Kidney epithelial cell (primary cell): ENCODE data around the genes HSD17B1, COASY and AOC3.

GRCh38 chr17:42288614-42288933, 276 bp downstream of the STAT5A start:
- RAMPAGE, long total RNA: no peak
- RRBS: 2% methylated on average over 9 of the region's 32 CpGs

GRCh38 chr17:42294190-42295088, 6.1 kb downstream of the STAT5A start:
- RAMPAGE, long total RNA: no peak
- RRBS: no CpG with 5 or more reads among the region's 9 CpGs

- RAMPAGE, long total RNA: no peak
- RRBS: no CpG with 5 or more reads among the region's 3 CpGs
These were observed 14.1 kb downstream of the STAT5A start for GRCh38 chr17:42302481-42302680.

DNA sequence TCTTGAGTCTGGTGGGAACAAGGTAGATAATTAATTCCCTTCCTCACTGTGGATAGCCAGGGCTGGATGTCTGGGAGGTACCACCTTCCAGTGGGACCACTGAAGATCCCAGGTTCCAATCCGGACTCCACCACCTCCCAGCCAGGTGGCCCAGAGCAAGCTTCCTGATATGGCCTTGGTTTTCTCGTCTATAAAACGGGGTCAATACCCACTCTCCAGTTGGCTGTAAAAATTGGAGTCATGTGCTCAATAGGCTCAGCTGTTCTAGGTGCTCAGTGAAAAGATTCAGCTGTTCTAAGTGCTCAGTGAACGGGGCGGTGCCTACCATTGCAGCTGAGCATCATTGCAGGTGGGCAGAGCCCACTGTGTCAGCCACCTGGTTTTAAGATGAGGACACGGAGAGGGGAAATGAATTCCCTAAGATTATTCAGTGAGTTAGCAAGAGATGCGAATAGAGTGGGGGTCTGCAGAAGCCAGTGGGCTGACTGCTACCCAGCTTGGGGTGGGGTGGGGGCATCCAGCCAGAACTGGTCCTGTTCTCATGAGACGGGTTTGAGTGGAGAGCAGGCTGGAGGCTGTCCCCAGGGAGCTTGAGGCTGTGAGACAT, 21.7 kb downstream of the STAT5A start:
- RAMPAGE, long total RNA: no peak
- RRBS: no CpG with 5 or more reads among the region's 8 CpGs

DNA sequence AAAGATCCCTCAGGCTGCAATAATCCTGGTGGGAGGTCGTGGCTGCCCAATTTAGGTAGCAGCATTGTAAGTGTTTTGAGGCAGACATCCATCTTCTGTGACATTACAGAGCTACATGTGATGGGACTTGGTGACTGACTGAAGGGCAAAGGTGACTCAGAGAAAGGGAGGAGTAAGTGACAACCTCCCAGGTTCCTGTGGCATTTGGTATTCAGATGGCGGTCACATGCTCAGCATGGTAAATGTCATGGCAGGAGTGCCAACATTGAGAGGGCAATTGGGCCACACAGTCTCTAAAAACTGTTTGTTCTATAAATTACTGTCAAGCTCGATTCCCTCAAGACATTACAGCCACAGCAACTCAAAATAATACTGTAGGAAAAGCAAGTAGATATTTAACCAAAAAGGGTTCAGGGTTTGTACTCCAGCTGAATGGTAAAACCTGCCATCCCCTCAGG, 26.4 kb downstream of the STAT3 start:
- RAMPAGE, long total RNA: no peak
- RRBS: no CpG with 5 or more reads among the region's 3 CpGs

GRCh38 chr17:42363582-42364205, 24.5 kb downstream of the STAT3 start:
- RAMPAGE, long total RNA: no peak
- RRBS: no CpG with 5 or more reads among the region's 7 CpGs

GRCh38 chr17:42405024-42405501, 16.8 kb upstream of the STAT3 start:
- RAMPAGE, long total RNA: no peak
- RRBS: no CpG with 5 or more reads among the region's 40 CpGs

- RAMPAGE, long total RNA: no peak
- RRBS: no CpG with 5 or more reads among the region's 10 CpGs
These were observed 26.8 kb upstream of the NAGLU start for GRCh38 chr17:42508952-42509906.

GRCh38 chr17:42552826-42553159, at the start of gene HSD17B1:
Gene HSD17B1 (plus strand): TSS chr17:42552923.
- RAMPAGE, long total RNA: no peak
- RRBS: no CpG with 5 or more reads among the region's 13 CpGs

DNA sequence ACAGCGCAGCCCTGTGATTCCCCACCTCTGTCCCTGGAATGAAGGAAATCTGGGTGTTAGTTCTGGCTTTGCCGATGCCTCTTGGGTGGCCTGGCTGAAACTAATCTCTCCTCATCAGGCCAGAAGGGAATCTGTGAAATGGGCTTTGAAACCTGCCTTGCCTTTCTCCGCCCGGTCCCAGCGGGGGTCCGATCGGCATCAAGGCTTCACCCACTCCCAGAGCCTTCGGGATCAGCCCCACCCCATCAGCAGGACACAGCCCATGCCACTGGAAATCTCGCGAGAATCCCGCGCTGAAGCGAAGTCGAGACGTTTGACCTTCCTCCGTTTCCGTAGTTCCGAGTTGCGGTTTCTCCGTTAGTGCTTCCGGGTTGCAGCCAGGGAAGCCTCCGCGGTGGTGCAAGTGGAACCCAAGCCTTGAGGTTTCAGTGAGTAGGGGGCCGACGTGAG, at the start of gene COASY:
TSS of gene COASY (plus strand) at position 357 of the 450 bp plus-strand sequence.
- RAMPAGE, long total RNA: start-site peak on the plus strand centred at position 368 of the sequence, 27 bp wide, 98 and 158 reads in 2 replicates
- RRBS: no CpG with 5 or more reads among the region's 25 CpGs

- RAMPAGE, long total RNA: no peak
- RRBS: no CpG with 5 or more reads among the region's 8 CpGs
These were observed 3.7 kb downstream of the PSMC3IP start for GRCh38 chr17:42573769-42574294.

DNA sequence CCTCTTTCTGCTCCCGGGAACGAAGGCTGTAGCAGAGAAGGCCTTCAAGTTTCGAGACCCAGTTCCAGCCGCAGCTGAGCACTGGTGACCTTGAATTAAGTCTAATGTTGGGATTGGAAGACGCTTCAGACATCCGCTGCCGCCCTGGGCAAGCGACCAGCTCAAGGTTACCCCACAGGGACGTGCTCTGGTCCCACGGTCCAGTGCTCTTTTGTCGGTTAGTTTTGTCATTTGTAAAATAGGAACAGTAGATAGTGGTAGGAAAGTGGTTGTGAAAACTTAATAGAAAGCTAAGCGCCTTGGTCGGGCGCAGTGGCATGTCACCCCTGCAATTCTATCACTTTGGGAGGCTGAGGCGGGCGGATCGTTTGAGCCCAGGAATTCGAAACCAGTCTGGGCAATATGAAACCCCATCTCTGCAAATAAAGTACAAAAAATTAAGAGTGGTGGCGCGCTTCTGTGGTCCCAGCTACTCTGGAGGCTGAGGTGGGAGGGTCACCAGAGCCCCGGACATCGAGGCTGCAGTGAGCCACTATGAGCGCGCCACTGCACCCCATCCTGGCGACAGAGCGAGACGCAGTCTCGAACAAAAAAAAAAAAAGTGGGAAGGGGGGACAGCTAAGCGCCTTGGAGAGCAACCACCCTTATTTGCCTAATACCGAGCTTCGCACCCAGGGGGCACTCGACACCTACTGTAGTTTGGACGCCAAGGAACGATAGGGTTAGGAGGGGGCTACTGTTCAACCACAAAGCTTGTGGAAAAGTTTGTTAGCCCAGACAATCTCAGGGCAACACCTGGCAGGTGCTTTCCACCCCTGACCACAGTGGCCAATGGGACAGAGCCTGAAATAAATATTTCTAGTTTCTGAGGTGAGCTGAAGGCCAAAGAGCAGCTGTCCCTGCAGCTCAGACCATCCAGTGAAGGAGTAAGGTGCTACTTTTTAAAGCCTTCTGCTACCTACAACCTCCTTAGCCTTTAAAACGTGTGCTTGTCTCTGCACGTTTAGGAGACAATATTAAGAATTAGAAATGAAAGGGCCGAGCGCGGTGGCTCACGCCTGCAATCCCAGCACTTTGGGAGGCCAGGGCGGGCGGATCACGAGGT, 749 bp upstream of the PSMC3IP start:
- RAMPAGE, long total RNA: no peak
- RRBS: no CpG with 5 or more reads among the region's 43 CpGs

DNA sequence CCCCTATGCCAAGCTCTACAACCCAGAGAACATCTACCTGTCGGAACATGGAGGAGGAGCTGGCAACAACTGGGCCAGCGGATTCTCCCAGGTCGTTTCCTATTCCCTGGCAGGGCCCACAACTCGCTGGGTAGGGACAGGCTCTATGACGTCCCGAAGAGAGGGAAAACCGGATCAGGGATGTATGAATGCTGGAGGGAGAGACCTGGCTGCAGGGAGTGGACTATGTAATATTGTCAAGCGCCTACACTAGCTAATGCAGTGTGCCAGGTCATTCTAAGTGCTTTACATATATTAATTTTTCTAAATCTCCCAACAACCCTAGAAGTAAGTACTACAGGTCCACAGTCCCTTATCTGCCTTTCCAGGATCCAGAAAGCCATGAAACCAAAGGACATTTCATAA, 1.0 kb downstream of the TUBG1 start:
- RAMPAGE, long total RNA: no peak
- RRBS: no CpG with 5 or more reads among the region's 8 CpGs

GRCh38 chr17:42653311-42654252, 5.5 kb upstream of the TUBG2 start:
- RAMPAGE, long total RNA: no peak
- RRBS: 70% methylated on average over 3 of the region's 44 CpGs

GRCh38 chr17:42679496-42680399, 1.9 kb downstream of the CCR10 start:
- RAMPAGE, long total RNA: no peak
- RRBS: 6% methylated on average over 10 of the region's 81 CpGs

- RAMPAGE, long total RNA: no peak
- RRBS: no CpG with 5 or more reads among the region's 11 CpGs
These were observed 17.4 kb downstream of the CNTNAP1 start for GRCh38 chr17:42699598-42700246.

DNA sequence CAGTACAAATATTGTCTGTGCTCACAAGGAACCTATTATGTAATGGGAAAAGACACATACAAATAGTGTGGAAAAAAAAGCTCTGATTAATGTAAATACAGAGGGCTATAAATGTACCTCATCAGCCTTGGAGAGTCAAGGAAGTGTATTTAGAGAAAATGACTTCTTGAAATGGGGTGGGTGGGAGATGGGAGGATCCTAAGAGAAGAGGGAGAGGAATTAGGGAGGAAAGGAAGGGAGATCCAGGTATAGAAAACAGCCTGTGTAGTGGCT, 6.5 kb downstream of the CNTD1 start:
- RAMPAGE, long total RNA: no peak

- RAMPAGE, long total RNA: no peak
- RRBS: 1% methylated on average over 7 of the region's 11 CpGs
These were observed 480 bp downstream of the PSME3 start for GRCh38 chr17:42833811-42833943.

- RAMPAGE, long total RNA: no peak
- RRBS: no CpG with 5 or more reads among the region's 15 CpGs
These were observed 2.0 kb downstream of the AOC2 start for GRCh38 chr17:42846026-42847226.

DNA sequence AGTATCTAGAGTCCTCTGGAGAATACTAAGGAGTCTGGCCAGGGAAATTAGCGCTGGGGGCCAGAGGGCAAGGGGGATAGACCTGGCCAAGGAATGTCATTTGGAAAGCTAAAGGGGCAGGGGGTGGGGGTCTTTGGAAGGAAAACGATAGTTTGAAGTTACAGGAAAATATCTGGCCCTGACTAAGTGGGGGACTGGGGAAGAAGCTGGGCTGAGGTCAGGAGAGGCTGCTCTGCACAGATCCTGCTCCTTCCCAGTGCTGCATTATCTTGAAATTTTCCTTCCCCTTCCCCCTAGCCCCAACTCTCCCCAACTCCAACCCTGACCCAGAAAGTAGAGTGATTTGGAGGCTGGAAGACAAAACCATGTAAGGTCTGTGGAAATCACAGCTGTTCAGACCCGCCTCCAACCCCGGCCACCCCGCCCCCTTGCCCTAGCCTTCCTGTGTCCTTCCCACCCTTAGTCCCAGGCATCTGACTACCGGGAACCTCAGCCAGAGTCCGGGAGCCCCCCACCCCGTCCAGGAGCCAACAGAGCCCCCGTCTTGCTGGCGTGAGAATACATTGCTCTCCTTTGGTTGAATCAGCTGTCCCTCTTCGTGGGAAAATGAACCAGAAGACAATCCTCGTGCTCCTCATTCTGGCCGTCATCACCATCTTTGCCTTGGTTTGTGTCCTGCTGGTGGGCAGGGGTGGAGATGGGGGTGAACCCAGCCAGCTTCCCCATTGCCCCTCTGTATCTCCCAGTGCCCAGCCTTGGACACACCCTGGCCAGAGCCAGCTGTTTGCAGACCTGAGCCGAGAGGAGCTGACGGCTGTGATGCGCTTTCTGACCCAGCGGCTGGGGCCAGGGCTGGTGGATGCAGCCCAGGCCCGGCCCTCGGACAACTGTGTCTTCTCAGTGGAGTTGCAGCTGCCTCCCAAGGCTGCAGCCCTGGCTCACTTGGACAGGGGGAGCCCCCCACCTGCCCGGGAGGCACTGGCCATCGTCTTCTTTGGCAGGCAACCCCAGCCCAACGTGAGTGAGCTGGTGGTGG, at the start of gene AOC3:
TSS of gene AOC3 (plus strand) at position 462 of the 1,036 bp plus-strand sequence.
- RAMPAGE, long total RNA: no peak
- RRBS: 71% methylated on average over 6 of the region's 22 CpGs